Duodenum (tissue), 1 donor: ENCODE measurements around a stretch of chr18.

GRCh38 chr18:36457575-36458291, 160.2 kb downstream of the FHOD3 start:
- PRO-cap: no peak

DNA sequence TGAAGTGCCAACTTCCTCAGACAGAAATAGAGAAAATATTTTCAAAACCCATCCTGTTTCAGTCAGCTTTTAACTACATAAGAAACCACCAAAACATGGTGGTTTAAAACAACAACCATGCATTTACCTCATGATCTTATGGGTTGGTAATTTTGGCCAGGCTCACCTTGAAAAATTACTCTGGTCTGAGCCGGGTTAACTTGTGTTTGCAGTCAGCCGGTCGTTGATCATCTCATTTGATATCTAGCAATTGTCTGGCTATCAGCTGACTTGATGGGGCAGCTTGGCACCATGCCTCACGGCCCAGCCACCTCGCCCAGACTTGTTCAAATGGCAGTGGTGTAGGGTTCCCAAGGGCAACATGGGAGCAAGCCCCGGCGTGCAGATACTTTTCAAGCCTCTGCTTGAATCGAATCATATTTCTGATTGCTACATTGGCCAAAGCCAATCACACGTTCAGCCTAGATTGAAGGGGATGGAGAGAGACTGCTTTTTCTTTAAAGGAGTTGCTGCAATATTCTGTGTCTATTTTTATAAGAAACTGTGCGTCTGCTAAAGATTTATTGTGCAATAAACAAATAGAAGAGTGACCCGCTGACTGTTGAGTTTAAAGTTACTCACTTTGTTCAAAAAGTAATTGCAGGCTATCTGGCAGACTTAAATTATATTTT, 156.5 kb downstream of the TPGS2 start:
- PRO-cap: no peak

GRCh38 chr18:37577033-37577425, 11.4 kb upstream of the CELF4 start:
- PRO-cap: no peak

DNA sequence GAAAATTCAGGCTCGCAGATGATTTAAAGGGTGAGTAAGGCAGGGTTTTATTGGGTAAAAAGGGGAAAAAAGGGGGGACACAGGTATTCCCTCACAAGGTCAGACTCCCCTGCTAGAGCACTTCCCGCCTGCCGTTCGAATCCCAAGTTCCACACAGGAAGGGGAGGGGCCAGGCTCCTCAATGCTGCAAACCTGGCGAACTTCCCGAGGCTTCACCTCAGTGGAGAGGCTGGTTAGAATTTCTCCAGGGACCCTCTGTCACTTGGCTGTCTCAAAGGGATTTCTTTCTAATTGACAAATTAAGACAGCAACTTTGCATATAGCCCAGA, 2154.9 kb upstream of the PIK3C3 start:
- PRO-cap: unidirectional peak, minus-strand start at position 137 of the sequence

GRCh38 chr18:41631509-41631966, 323.5 kb upstream of the PIK3C3 start:
- PRO-cap: no peak

- PRO-cap: no peak
These were observed 83.7 kb downstream of the PIK3C3 start for GRCh38 chr18:42038754-42039186.

DNA sequence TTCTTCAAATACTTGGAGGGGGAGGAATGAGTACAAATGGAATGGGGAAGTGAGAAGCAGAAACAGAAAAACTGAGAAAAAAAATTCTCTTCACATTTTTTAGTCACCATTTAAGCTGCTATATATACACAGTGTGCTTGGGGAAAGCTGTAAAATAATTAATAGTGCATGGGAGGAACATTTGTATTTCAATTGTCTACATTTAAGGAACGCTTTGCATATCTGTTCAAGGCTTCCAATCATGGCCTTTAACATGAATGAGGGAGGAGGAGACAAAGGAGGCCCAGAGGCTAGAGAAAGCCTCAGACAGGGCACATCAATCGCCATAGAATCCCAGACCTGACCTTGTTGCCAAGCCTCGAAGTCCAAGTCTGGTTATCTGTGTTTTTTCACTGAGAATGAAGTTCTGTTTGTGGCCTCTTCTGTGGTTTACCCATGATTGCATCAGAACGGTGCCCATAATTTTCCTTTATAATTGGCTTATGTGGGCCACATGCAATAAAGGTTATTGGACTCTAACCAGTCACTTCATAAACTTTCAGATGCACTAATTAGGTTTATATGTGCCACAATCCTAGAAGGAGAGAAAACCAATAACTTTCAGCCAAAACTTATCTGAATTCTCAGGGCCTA, 158.7 kb downstream of the PIK3C3 start:
- PRO-cap: no peak

GRCh38 chr18:42298683-42299309, 343.8 kb downstream of the PIK3C3 start:
- PRO-cap: no peak

GRCh38 chr18:42299310-42299637, 344.2 kb downstream of the PIK3C3 start:
- PRO-cap: no peak

DNA sequence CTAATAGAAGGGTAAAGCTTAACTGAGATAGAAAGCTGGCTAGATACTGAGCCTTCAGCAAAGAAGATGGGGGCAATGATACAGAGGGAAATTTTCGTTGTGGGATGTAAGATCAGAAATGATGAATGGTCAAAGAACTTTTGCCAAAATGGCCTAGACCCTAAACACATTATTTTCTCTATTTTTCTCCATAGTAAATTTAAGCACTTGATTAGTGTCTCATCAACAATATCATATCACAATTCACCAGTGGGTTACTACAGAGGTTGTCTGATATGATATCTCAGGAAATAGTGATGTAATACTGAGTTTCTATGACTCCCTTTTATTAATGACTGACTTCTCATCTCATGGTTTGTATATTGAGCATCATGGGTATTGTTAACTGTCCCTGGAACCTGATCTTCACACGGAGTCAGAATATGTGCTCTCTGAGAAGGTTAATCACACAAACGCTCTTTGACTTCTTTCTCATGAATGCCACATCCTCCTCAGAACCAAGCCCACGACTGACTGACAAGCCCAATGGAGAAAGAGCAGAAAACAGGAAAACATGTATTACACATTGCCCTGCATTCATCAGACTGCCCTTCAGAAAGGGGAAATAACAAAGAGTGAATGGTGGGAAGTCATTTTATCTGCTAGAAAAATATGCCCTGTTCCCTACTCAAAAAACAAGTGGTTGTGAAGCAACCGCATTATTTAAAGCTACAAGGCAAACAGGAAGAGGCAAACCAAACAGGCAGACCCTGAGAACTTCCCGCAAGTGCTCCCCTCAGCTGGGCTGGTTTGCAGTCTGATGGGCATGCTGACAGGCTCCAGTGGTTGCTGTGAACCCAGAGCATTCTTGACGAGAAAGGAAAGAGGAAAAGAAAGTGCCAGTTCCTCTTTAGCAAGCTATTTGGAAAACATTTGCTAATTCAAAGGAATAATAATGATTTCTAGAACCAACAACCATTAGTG, 173.0 kb upstream of the SETBP1 start:
- PRO-cap: no peak

DNA sequence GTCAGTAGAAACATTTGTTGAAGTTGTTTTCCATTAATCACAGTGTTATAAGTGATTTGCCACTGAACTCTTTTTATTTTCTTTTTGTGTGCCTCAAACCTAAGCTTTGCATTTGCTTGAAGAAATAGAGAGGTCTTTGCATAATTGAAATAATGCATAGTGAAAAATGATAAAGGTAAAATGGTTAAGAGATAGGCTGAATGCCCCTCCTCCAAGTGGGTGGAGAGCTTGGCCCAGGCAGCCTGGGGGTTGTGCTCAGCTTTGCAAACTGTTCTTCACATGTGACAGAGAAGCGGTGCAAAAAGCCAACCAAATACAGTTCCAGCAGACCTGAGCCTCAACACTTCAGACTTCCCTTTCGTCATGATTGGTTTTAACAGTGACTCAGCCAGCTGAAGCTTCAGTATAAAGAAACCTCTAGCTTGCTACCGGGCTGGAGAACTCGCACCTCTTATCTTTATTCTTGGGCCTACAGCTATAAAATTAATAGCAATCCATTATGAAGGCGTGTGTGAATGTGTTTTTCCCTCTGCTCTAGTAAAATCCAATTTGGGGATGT, 19.9 kb downstream of the SETBP1 start:
- PRO-cap: no peak

- PRO-cap: no peak
These were observed 20.5 kb downstream of the SETBP1 start for GRCh38 chr18:44701032-44701728.

- PRO-cap: no peak
These were observed 38.9 kb downstream of the SETBP1 start for GRCh38 chr18:44719475-44720037.

DNA sequence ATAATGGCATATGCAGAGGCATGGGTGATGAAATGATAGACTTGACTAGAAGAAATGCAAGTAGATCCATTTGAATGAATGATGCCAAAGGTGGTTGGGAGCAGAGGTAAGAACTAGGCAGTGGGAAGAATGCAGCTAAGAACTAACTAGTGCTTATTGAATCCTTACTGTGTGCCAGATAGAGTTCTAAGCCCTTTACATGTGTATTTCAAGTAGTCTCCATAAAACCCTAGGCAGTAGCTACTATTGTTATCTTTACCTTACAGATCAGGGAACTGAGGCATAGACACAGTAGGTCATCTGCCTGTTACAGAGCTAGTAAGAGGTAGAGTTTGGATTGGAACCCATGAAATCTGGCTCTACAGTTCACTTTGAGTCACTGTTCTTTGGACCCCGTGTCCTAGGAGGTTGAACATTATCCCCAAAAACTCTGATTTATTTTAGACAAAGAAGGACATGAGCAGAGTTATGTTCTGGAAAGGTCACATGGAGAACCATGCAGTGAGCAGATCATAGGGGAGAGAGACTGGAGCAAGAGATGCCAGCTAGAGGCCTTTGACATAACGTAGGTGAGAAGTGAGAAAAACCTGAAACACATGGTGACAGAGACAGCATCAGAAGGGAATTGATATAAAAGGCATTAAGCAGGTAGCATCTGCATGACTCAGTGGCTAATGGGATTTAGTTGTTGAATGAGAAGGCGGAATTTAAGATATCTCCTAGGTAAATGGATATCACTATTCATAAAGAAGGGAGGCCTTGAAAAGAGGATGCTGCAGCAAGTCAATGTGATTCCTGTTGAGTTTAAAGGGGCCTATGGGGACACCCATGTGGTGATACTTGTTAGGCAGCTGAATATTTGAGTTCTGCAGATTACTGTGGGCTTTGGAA, 48.3 kb downstream of the SETBP1 start:
- PRO-cap: no peak

DNA sequence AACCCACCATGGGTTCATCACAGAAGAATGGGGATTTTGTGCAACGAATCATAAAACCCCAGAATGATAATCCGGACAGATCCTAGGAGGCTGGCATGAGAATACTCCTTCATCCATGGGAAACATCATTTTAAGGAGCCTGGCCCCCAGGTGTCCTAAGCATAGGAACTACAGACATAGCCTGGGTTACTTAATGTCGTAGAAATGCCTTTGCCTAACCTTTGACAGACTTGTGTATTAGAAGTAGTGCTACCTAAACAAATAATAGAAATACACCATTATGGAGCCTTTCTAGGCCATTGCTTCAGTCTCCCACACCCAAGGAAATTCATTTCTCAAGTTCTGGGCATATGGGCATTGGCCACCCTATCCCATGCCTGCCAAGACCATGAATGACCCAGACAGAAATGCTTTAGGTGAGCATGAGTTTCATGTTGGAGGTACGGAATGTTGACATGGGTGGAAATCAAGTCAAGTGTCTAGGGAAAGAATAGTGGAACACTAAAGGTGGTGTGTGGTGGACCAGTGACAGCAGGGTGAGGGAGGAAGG, 72.6 kb downstream of the SETBP1 start:
- PRO-cap: no peak

DNA sequence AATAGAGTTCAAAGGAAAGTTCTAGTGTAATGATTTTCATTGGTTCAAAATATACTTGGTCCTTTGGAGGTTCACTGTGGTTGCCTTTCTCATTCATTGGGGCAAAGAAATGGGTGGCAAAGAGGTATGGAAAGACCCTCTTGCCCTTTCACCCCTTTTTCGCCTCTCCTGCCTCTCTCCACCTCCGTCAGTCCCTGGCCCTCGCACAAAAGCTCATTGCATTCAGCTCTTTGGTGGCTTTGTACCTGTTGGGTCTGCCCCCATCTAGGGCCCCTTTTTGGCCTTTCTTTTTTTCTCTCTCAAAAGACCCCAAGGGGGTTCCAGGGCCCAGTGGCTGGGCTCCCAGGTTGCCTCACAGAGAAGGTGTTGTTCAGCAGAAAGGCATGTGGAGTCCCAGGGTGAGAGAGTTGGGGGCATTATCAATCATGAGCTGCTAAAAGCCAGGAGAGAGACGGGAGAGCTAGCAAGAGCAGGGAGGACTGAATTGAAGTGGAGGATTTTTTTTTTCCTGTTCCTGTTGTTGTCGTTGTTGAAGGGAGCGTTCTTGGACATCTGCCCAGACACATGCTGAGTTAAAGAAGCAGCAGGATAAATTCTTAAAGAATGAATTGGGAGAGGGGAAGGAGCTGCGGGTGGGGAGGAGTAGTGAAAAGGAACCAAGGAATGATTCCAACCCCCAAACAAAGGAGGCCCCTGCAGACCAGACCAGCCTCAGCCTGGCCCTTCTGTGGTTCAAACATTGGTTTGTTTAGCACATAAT, 145.6 kb downstream of the SETBP1 start:
- PRO-cap: no peak

- PRO-cap: no peak
These were observed 425.5 kb downstream of the SETBP1 start for GRCh38 chr18:45106103-45106593.

- PRO-cap: no peak
These were observed 37.3 kb upstream of the SLC14A1 start for GRCh38 chr18:45686702-45686980.

DNA sequence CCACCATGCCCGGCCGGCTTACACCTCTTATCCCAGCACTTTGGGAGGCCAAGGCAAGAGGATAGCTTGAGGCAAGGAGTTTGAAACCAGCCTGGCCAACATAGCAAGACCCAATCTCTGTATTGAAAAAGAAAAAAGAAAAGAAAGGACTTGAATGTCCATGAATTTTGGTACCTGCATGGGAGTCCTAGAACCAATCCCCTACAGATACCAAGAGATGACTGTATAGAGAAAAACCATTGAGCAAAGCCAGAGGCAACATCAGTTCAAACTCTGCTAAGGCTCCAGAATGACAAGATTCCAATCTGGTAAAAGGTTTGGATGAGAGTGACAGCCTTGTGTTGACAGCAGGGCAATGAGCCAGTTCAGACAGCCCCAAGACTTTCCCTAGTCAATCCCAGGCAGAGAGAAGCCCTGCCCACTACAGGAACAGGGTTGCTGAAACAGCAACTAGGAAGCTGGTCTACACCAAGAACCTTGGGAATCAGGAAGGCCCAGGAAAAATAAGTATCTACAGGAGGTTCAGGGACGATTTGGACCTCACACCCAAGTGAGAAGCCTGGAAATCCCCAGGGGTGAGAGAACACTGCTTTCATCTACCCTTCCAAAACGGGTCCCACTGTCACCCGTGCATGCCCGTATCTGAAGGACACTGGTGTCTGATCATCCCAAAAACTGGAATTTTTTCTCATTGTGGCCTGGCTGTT, 3.3 kb downstream of the PSTPIP2 start:
- PRO-cap: no peak

GRCh38 chr18:46334753-46335250, 984 bp downstream of the RNF165 start:
- PRO-cap: no peak